Measurements from ENCODE around the genes CAMK2D, ARSJ, NDST4, TRAM1L1 and METTL14.

- PRO-cap, result no peak
- RRBS, result no CpG with 5 or more reads among the region's 3 CpGs
Measured at GRCh38 chr4:113291510-113291921, 242.1 kb downstream of the ANK2 start.

DNA sequence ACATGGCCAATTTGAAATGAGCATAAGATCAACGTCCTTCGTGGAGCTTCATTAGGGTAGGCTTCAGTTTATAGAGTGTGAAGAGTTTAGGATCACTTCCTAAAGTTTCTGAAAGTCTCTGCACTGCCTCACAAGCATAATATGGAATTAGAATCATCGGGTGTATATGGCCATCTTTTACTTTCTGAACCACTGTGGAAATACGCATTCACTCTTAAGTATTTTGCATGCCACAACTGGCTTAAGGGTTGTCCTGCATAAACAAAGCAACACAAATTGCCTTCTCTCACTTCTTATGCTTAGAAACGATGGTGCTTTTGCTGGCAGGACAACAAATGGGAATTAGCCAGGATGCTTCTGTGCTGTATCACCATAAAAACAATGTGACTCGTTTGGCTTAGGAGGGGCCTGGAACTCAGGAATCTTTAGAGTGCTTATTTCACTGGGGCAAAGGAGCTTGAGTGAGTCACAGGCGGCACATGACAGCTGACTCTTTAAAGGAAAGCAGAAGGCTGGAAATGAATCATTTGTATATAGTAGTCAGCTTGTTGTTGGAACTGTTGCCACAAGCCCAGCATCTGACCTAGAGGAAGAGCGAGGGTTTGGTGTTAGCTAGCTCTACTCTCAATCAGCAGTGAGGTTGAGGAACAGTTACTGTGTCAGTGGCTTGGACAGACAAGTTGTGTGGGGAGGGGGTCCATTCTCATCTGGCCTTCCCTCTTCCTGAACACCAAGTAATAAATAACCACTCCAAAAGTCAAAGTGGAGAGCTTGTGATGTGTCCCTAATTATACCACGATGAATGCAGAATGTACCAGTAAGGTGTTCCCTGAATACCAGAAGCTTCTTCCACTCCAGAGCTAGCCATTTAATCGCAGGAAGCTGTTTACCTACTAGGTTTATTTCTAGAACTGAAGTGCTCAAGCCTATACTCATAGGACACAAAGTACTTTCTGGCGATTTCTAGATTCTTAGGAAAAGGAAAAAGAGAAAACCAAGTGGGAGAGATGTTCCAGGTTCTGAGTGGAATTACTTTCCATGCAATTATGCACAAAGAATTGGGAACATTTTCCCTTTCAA lies 293.2 kb downstream of the CAMK2D start:
- PRO-cap, result bidirectional peak, plus-strand start at position 563 of the sequence, minus-strand start at position 268 of the sequence
- RRBS, result no CpG with 5 or more reads among the region's 11 CpGs

DNA sequence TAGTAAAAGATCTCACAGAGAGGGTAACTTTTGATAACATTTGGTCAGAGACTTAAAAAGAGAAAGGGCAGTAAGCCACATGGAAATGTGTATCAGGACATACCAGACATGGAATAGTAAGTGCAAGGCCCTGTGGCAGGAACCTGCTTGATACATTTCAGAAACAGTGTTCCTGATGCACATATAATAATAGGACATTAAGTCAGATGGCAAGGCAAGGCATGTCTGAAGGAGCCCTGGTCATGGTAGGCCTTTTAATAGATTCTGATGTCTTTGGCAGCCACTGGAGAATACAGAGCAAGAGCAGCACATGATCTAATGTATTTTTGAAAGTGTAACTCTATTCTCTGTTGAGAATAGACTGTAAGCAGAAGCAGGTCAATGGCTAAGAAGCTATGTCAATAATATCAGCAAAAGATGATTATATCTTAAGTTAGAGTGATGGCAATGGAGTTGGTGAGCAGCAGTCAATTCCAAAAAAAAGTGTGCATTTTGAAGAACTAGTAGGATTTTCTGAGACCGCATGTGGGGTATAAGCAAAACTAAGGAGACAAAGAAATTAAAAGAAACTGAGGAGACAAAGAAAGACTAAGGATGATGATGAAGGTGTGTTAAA lies 279.6 kb downstream of the CAMK2D start:
- PRO-cap, result no peak
- RRBS, result no CpG with 5 or more reads among the region's 1 CpG

GRCh38 chr4:113513653-113514090 lies 247.9 kb downstream of the CAMK2D start:
- PRO-cap, result no peak
- RRBS, result no CpG with 5 or more reads among the region's 1 CpG

- PRO-cap, result no peak
- RRBS, result no CpG with 5 or more reads among the region's 7 CpGs
Measured at GRCh38 chr4:113648739-113649809, 112.5 kb downstream of the CAMK2D start.

DNA sequence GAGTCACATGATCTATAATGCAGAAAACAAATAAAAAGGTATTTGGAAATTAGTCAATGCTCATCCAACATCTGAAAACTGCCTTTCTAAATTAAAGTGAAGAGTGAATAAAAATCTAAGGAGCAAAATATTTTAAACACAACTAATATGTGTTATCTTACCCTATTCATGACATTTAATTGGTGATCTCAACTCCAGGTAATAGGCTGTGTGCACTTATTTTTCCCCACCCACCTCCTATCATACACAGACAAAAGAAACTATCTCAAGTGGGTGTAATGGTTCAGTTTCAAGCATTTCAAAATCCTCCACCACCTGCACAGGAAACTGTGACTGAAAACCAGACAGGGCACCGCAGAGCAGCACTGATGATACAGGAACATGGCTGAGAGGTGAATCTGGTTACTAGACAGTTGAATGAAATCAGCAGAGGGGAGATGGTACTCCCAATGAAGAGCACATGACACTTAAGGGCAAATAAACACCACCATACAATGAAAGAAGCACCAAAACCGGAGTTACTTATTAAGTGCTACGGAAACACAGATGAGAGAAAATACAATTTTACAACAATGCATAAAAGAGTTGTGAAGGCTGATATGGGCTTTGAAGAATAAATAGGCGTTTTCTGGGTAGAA lies 78.4 kb downstream of the CAMK2D start:
- PRO-cap, result no peak
- RRBS, result no CpG with 5 or more reads among the region's 4 CpGs

DNA sequence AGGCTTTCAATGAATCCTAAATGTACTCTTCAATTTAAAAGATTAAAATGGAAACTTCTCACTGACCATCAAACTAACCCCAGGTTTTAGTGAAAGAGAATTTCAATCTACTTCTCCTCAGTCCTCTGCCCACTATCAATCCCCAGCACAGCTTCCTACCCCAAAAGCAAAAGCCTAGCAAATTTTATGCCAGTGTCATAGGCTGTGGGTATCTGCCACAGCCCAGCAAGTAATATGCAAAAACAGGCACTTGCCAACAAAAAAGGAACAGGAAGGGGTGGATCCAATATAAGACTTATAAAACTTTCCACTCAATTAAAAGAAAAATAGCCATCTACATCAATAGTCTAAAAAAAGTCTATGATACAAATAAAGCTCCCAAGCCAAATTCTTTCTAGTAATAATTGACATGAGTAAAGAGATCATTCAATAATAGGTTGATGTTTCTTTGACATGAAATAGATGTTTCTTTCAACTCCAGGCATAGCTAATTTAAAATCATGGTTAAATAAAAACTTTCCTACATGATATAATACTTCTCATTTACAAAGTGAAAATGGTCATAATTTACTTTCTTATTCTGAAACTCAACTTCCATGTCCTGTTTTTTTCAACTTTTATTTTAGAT lies 22.2 kb downstream of the CAMK2D start:
- PRO-cap, result no peak

DNA sequence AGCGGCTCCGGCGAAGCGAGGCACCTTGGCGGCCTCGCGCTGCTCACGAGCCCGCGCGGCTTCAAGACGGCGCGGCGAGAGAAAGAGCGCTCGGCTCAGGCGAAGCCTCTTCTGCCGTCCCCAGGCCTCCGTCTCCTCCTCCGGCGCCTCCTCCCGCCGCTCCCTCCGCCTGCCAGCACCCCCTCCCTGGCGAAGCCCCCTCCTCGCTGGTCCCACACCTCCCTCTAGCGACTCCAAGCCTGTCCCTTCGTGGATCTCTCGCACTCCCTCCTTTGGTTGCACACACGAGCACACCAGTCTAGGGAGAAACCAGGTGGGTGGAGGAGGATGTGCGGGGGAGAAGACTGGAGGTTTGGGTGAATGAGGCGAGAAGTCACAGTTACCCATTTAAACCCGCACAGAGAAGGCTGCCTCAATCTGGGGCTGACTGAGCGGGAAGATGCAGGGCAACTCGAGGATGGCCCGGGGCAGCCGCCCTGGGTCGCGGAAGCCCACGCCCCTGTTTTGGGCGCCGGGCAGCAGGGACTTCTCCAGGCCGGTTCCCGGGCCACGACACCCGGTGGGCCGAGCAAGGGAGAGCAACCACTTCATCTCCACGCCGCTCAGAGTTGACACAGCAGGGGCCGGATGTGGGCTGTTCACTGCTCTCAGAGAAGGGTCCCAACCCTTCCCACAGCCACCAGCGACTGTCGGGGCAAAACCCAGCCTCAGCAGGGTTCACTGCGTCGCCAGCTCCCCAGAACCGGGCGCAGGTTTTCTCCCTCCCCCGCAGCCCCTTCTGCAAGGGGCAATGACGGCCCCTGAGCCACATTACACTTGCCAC lies at the start of gene CAMK2D:
Gene CAMK2D, minus strand, starts transcription at position 85 of the 823 bp plus-strand sequence.
- PRO-cap, result bidirectional peak, plus-strand start at position 296 of the sequence, minus-strand start at position 109 of the sequence; bidirectional peak, plus-strand start at position 716 of the sequence, minus-strand start at position 691 of the sequence
- RRBS, result under 1% methylated on average over 12 of the region's 59 CpGs

GRCh38 chr4:113954794-113955862 lies 24.3 kb downstream of the ARSJ start:
- PRO-cap, result no peak
- RRBS, result no CpG with 5 or more reads among the region's 4 CpGs

- PRO-cap, result bidirectional peak, plus-strand start at chr4:113979559, minus-strand start at chr4:113979647
- RRBS, result under 1% methylated on average over 13 of the region's 42 CpGs
Measured at GRCh38 chr4:113979362-113980006, at the start of gene ARSJ. TSS of gene ARSJ (minus strand) at chr4:113979647.

DNA sequence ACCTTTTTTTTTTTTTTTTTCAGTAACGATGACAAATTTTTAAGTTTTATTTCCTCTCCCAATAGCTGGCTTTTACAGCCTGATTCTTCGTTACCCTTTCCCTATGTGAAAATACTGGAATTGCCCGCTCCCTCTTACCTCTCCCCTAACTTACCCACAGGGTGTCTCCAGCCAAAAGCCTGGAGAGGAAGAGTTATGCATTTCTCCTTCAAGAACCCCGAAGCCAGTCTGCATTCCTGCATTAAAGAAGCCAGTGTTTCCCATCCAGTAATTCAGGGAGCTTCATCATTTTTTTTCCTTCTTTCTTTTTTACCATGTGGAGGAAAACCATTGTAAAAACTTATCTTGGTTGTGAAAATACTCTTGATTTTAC lies 749 bp upstream of the ARSJ start:
- PRO-cap, result no peak
- RRBS, result no CpG with 5 or more reads among the region's 4 CpGs

GRCh38 chr4:114601597-114602154 lies 3.1 kb downstream of the UGT8 start:
- PRO-cap, result no peak
- RRBS, result no CpG with 5 or more reads among the region's 3 CpGs

DNA sequence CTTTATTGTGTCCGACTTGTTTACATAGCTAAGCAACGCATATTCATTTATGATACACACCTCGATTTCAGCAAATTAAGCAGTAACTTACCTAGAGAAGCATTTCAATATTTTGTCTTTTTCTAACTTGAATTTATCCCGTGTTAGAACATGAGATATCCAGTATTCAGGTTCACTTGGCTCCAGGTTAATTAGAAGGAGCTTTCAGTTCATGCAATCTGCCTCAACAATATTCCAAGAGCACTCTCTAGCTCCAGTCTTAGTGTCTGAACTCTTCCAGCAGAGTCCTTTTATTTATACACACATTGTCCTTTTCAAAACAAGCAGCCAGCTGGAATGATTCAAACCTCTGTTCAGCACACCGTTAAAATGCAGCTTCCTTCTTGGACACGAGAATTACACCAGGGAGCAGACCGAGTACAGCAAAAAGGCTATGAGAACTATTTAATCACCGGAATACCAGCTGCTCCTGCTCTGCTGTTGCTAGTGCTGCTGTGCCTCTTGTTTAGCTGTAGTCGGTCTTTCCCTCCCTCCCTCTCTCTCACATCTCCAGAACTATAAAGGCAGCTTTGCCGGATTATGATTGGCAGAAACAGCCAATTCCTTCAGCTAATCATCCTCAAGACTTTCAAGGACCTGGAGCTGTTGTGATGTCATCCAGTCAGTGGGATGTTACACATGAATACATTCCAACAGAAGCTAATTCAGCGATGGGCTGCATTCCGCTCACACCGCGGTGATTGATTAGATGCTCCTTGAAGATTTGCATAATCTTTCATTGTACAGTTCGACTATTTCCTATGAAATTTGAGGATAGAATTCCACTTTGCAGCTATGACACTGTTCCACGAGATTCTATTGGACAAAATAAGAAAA lies at the start of gene NDST4:
Gene NDST4, minus strand, starts transcription at position 268 of the 876 bp plus-strand sequence.
- PRO-cap, result no peak
- RRBS, result no CpG with 5 or more reads among the region's 16 CpGs

DNA sequence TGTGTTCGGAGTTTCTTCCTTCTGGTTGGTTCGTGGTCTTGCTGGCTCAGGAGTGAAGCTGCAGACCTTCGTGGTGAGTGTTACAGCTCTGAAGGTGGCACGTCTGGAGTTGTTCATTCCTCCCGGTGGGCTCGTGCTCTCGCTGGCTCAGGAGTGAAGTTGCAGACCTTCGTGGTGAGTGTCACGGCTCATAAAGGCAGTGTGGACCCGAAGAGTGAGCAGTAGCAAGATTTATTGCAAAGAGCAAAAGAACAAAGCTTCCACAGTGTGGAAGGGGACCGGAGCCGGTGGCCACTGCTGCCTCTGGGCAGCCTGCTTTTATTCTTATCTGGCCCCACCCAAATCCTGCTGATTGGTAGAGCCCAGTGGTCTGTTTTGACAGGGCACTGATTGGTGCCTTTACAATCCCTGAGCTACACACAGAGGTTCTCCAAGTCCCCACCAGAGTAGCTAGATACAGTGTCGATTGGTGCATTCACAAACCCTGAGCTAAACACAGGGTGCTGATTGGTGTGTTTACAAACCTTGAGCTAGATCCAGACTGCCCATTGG lies 65.4 kb upstream of the NDST4 start:
- PRO-cap, result no peak
- RRBS, result no CpG with 5 or more reads among the region's 13 CpGs

- PRO-cap, result no peak
- RRBS, result no CpG with 5 or more reads among the region's 12 CpGs
Measured at GRCh38 chr4:116615673-116616231, 469.6 kb downstream of the TRAM1L1 start.

DNA sequence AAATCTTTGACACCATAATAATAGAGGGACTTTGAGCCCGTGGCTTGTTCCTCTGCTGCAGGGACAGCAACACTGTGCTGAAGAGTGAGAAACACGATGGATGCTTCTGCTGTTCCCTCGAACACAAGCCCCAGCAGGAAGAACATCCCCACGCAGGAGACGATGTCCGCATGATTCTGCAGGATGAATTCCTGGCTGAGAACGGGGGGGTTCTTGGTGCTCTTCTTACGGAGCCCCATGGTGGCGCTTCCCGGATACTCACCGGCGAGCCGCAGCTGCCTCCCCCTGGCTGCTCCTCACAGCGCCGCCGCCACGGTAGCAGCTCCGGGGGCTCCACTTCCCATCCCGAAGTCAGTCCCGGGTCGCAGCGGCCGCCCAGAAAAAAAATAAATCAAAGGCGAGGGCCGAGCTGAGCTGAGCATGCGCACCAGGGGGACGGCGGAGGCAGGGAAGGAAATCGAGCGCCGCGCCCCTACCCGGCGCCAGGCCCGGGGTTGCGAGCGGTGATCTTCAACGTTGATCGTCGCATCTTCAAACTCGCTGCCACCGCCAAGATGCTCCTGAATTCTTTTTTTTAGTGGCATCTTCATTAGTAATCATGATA lies at the start of gene TRAM1L1:
Gene TRAM1L1, minus strand, starts transcription at position 422 of the 604 bp plus-strand sequence.
- PRO-cap, result bidirectional peak, plus-strand start at position 475 of the sequence, minus-strand start at position 393 of the sequence
- RRBS, result 35% methylated on average over 3 of the region's 42 CpGs

- PRO-cap, result no peak
Measured at GRCh38 chr4:117324806-117325148, 239.4 kb upstream of the TRAM1L1 start.

GRCh38 chr4:118265343-118266283 lies 87.2 kb downstream of the PRSS12 start:
- PRO-cap, result no peak
- RRBS, result 72% methylated on average over 4 of the region's 64 CpGs

DNA sequence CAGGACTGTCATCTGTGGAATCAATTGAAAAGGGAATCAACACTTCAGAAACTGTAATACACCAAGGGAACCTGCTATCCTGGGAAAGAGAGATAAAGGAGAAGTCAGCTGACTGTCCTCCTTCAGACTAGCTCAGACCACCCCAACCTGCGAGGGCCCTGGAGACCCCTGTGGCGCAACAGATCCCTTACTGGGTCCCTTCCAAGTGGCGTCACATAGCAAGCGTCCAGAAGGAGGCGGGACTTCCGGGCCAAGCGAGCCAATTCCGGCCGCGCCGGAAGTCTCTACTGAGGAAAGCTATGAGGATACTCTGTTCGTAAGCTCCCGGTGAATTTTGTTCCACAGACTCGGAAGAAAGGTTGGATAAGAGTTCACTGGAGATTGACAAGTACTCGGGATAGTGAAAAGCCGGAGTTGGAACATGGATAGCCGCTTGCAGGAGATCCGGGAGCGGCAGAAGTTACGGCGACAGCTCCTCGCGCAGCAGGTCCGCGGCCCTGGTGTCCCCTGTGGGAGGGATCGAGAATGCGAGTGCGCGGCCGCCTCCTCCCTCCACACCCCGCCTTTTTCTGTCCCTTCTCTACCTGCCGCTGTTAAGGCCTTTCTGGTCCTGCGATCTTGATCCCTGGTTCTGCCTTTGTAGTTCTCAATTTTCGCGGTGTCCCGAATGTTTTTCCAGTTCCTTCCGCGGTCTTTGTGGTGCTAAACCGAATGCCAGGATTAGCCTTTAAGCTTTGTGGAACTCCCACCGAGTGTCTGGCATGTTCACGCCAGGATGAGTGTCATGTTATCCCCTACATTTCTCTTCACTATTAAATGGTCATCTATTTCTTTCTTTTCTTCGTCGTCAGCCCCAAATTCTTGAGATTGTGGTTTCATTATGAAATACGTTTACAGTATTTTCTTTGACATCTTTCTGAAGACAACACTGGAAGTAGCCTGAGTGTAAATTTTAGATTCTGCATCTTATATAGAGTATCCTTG lies at the start of gene METTL14:
Gene METTL14, plus strand, starts transcription at position 279 of the 984 bp plus-strand sequence.
- PRO-cap, result bidirectional peak, plus-strand start at position 280 of the sequence, minus-strand start at position 207 of the sequence; bidirectional peak, plus-strand start at position 601 of the sequence, minus-strand start at position 527 of the sequence
- RRBS, result 8% methylated on average over 2 of the region's 44 CpGs

GRCh38 chr4:118745892-118746495 lies 60.8 kb downstream of the METTL14 start:
- PRO-cap, result no peak
- RRBS, result no CpG with 5 or more reads among the region's 3 CpGs

Data from MCF 10A (cell line).